Mesenteric fat pad (tissue), 1 donor: ENCODE results near the gene TAMM41.

DNA sequence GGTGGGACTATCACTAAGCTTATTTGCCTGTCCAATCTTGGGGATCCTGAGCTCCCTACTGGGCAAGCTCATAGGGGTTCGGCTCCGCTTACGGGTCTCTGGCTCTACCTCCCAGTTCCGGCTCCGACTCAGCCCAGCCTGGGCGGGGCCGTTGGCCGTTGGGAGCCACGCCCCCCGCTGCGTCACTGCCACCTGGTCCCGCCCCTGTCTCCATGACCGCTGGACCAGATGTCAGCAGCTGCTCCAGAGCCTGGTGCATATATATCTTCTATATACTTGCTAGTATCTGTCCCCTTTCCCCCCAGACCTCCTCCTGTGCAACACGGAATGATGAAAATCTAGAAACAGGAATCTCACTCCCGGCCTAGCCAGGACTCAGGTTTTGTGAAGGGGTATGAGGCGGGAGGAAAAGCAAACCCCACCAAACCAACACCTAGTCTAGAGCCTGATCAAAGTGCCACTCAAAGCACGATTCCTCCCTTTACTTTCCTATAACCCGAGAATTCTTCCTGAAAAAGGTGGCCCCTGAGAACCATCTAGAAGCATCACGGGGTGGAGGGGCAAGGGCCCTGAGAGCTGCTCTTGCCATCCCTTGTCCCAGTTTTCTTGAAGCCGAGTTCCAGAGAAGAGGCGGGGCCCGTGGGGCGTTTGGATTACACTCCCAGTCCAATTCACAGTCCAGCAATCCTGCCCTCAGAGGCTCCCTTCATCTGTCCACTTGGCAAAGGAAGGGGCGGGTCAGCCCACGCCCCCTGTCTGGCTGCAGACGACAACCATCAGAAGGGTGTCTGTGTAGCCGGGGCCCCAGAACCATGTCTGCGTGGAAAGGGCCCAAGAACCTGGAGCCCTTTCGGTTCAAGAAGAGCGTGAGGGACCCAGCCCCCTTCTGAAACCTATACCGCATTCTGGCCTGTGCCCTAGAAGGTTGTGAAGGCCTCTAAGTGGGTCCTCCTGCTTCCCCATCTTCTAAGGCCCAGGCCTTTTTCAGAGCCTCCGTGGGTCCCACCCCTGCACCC lies 16.9 kb upstream of the FANCD2 start:
- PRO-cap, result unidirectional peak, minus-strand start at position 130 of the sequence

DNA sequence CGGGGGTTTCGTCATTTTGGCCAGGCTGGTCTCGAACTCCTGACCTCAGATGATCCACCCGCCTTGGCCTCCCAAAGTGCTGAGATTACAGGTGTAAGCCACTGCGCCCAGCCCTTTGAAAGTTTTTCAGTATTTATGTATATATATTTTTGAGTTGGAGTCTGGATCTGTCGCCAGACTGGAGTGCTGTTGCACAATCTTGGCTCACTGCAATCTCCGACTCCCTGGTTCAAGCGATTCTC lies 1.7 kb downstream of the VHL start:
- PRO-cap, result no peak

DNA sequence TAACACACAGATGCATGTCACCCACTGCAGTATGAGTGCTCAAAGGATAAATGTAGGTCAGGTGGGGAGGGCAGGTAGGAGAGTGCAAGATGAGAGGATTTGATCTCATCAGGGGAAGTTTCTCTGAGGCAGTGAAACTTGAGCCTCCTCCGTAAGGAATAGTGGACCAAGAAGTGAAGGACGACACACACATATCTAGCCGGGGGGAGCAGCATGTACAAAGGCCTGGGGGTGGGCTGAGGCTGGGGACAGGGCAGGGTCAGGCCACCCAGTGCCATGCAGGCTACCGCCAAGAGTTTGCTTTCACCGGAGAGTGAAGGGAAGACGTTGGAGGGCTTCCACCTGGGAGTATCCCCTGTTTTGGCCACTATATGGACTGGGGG lies 24.4 kb downstream of the IRAK2 start:
- PRO-cap, result no peak

DNA sequence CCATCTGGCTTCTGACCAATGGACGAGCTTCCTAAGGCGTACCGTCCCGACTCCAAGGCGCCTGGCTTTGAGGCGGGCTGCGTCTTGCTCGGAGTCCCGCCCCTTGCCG lies 99 bp upstream of the TATDN2 start:
- PRO-cap, result no peak

GRCh38 chr3:10553482-10554263 lies 48.3 kb upstream of the ATP2B2 start:
- PRO-cap, result no peak

- PRO-cap, result no peak
Observed at GRCh38 chr3:10707867-10708390, 108.1 kb upstream of the SLC6A11 start.

DNA sequence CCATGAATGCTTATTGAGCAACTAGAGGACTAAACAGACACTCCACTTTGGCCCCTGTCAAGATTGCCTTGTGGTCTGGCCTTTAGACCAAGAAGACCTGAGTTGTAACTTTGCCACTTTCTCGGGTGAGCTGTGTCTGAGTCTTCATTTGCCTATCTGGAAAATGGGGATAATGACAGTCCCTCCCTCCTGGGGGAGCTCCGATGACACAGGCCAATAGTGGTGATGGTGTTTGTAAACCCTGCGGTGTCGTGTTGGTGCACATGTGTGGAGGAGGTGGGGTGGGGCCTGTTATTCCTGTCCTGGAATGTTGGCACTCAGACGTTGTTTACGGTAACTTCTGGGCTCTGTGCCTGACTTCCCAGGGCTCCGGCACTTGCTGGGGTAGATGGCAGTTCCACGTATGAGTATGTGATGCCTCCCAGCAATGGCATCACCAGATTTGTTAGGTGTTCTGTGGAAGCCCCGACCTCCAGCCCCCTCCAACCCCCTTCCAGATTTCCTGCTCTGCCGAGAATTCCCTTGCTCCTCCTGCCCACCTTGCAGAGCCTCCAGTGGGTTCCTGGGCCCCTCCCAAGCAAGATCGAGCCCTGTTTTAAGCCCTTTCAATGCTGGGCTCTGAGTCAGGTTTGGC lies 31.3 kb downstream of the HRH1 start:
- PRO-cap, result no peak

- PRO-cap, result no peak
Observed at GRCh38 chr3:11300840-11301306, 28.7 kb downstream of the ATG7 start.

GRCh38 chr3:11431683-11432285 lies 159.6 kb downstream of the ATG7 start:
- PRO-cap, result no peak

GRCh38 chr3:11509768-11510732 lies 133.7 kb downstream of the VGLL4 start:
- PRO-cap, result no peak

DNA sequence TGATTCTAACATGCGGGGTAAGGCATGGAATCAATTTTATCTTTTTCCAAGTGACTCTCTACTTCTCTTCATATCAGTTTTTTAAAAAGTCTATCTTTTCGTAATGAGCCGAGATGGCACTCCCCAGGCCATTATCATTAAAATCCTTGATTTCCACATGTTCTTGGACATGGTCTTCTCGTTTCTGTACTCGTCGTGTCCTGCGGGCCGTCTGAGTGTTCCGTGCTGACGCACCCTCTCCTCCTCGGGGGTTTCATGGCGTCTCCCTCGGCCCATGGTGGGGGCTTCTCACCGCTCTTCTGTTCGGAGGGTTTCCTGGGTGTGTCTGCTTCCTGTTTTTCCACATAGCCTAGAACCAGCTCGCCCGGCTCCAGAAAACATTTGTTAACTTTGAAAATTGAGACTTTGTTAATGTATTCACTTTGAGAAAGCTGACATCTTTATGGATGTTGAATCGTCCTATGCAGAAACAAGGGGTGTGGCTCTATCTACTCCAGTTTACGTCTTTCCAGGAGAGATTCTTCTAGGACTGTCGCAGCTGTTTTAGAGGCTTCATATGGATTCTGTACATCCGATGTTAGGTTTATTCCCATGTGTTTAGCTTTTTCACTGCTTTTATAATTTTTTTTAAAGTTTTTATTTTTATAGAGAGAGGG lies 92.6 kb downstream of the VGLL4 start:
- PRO-cap, result no peak

DNA sequence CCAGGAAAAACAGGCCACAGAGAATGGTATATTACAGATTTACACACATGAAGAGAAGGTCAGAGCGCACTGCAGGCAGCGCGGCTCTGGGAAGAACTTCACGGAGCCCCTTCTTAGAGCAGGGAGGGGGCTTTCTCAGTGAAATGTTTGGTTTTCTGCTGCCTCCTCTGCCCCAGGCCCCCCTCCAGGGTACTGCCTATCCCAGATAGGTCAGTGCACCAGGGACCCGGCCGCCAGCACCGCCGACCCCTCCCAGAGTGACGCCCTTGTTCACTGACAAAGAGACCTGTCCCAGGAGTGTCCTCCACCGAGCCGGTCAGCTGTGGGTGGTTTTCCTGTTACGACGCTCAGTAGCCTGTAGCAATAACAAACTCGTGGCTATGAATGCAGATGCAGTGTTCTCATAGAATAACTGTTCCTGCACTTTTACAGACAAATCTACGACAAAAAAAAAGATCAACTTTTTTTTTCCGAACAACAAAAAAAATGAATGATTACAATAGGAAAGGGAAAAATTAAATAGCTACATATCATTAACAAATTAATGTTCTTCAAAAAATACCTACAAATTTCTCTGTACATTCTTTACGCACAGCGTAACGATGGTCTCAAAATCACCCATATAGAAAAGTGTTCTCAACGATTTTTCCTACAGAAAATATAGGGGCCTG lies 87.4 kb downstream of the VGLL4 start:
- PRO-cap, result no peak

GRCh38 chr3:11559517-11559958 lies 84.2 kb downstream of the VGLL4 start:
- PRO-cap, result no peak

- PRO-cap, result no peak
Observed at GRCh38 chr3:11580121-11580703, 63.5 kb downstream of the VGLL4 start.

DNA sequence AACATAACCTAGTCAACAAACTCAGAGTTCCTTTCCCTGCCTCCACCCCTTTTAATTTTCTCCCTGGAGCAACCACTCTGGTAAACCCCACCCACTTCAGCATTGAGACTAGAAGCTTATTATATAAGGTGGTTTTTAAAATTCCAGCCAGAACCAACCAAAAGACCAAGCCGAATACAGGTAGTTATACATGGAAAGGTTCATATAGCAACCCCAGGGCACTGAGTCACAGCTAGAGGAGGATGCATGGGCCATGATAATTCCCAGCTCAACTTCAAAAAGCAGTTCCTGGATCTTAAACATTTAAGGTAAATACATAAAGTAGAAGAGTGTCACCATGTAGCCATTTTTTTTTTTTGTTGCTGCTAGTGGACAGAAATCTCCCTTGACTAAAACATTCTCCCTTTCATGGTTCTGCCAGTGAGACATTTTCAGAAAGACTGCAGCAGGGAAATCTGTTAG lies 54.8 kb downstream of the TAMM41 start:
- PRO-cap, result no peak

GRCh38 chr3:11795604-11796126 lies 51.0 kb downstream of the TAMM41 start:
- PRO-cap, result no peak

DNA sequence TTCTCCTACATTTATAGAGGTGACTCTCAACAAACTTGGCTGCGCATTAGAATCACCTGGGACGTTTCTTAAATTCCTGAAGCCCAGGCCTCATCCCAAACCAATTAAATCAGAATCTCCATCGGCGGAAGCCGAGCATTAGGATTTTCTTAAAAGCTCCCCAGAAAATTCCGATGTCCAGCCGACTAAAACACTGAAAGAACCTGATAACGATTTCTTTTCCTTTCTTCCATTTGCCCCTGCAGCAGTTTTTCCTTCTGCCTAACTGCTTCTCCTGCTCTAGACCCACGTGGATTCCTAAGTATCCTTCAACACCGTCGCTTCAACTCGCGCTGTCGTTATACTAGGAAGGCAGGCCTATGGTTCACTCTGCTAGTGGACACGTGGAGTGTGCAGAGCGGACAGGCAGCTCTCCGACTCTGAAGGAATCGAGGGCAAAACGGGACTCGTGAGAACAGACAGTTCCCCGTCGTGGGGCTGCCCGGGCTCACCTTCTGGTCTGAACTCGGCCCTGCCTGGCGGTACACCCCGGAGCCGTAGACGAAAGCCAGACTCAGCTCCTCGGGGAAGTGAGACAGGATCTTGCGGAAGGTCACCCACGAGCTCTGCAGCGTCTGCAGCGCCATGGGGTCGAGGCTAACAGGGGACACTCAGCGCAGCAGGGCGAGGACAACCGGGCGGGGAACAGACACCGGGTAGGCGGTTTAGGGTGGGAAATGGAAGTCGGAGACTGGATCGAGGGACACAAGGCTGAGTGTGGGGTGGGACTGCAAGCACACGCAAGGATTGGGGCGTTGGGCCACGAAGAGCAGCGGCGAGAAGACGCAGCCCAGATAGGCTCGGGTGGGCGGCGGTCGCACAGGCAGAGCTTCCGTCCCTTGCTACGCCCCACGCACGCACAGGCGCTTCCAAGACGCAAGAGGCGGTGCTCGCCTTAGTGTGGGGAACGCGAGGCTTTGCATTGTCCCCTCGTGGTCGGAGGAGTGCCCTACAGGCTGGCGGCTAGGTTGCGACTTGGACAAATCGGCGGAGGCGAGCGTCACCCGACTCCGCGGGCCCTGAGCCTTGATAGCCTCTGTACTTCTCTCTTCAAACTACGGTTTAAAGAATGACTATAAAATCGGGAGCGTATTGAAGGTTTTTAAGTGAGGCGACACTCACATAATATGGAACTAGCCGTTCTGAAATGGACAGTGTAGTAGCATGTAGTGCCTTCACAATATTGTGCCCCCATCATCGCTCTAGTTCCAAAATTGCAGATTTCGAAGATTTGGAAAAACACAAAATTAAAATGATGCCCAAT lies at the start of gene TAMM41:
Gene TAMM41 (minus strand): TSS at position 875 of the 1,303 bp plus-strand sequence.
- PRO-cap, result no peak

DNA sequence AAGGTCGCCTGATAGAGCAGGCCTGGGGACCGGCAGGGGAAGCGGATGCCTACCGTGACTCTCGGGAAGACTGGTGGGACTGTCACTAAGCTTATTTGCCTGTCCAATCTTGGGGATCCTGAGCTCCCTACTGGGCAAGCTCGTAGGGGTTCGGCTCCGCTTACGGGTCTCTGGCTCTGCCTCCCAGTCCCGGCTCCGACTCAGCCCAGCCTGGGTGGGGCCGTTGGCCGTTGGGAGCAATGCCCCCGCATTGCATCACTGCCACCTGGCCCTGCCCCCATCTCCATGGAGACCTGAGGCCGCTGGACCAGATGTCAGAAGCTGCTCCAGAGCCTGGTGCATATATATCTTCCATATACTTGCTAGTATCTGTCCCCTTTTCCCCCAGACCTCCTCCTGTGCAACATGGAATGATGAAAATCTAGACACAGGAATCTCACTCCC lies 64.6 kb upstream of the TAMM41 start:
- PRO-cap, result no peak

GRCh38 chr3:12159177-12159695 lies 524 bp upstream of the TIMP4 start:
- PRO-cap, result no peak

GRCh38 chr3:12224688-12225283 lies 64.1 kb upstream of the PPARG start:
- PRO-cap, result no peak